ENCODE measurements around a stretch of chr2.

- RAMPAGE, long total RNA: no peak
- RRBS: no CpG with 5 or more reads among the region's 4 CpGs
Observed at GRCh38 chr2:54207617-54208496, 48.2 kb downstream of the TSPYL6 start.

GRCh38 chr2:54240473-54241089 is 15.4 kb downstream of the TSPYL6 start:
- RAMPAGE, long total RNA: no peak
- RRBS: no CpG with 5 or more reads among the region's 5 CpGs

DNA sequence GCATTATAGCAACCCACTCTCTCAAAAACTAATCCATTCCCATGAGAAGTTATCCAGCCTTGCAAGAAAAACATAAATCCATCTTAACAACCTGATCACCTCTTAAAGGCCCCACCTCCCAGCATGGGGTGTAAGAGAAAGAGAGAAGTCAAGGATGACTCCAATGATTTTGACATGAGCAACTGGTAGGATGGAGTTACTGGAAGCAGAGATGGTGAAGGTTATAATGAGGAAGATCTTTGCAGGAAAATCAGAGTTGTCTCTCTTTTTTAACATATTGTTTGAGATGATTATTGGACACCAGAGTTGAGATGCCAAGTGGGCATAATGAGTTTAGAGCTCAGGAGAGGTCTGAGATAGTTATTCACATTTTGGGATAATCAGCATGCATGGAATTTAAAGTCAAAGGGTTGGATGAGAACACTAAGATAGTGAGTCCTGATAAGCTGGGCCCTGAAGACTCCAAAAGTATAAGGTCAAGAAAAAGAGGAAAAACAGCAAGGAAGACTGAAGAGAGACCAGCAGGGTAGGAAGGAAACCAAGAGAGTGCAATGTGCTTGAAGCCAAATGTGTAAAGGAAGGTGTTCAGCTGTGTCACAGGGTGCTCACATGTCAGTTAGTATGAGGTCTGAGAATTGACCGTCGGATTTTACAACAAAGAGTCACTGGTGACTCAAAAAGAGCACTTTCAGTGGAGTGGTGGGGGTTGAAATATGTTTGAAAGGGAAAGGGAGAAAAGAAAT is 3.1 kb upstream of the TSPYL6 start:
- RAMPAGE, long total RNA: no peak
- RRBS: no CpG with 5 or more reads among the region's 2 CpGs

DNA sequence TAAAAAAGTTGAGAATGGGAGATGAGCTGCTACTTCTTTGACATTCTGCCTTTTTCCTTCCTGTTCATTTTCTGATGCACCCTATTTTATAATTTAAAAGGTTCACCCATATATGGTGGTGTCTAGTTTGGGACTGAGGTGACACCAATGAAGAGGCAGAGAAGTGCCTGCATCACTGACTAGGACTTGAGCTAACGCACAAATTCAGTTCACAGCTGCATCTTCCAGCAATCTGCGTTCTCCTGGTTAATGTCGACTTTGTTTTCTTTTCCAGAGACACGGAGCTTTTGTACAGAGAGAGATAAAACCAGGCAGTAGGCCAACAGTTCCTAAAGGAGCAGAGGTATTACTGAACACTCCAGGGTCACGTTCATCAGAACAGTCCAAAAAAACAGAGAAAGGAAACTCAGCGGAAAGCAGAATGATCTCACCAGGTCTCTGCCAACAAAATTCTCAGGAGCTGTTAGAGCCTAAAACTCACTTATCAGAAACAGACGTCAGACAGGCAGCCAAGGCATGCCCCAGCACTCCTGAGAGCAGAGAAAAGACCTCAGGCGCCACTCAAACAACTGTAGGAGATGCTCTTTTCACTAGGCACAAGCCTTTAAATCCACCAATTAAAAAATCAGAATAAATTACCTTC is 29.4 kb downstream of the C2orf73 start:
- RAMPAGE, long total RNA: no peak
- RRBS: no CpG with 5 or more reads among the region's 8 CpGs

DNA sequence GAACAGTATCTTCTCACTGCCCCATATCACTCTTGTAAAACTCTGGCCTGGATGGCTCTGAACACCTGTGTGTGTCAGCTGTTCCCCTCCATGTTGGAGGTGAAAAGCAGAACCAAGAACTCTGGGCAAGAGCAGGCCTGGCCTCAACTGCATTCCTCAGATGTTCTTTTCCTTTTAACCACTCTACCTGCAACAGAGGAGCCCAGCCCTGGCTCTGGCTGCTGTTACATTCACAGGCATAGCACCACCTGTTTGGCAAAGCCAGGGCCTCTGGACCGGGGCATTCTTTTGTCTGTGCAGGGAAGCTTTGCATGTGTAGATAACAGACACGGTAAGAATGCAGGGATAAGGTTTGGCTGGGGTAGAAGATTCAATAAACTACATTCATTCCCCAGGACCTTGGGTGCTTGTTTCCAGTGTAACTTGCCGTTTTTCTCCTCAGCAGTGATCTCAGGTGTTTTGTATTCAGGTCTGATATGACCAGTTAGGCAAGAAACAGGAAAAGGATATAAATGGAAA is 95.1 kb downstream of the SPTBN1 start:
- RAMPAGE, long total RNA: no peak
- RRBS: no CpG with 5 or more reads among the region's 3 CpGs

- RAMPAGE, long total RNA: no peak
- RRBS: no CpG with 5 or more reads among the region's 2 CpGs
Observed at GRCh38 chr2:54575122-54575448, 119.0 kb downstream of the SPTBN1 start.

DNA sequence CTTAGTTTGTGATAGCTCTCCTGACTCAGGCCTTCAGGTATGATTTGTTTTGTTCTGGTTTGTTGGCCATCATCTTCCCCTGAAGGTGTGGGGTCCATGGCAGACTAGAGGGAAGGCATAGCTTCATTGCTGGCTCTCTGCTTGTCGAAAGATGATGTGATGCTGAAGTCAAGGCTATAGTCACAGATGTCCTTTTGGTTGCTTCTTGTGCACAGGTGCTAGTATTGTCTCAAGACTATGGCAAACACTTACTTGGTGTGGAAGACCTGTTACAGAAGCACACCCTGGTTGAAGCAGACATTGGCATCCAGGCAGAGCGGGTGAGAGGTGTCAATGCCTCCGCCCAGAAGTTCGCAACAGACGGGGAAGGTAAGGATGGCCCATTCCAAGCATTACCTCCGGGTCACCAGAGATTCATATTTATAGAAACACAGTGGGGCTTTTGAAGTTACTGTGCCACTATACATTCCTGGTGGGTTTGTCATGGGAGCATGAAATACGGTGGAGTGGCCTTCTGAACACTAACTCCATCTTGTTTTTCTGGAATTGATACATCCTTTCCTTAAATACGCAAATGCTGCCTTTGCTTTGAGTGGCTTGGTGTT is 95.5 kb upstream of the EML6 start:
- RAMPAGE, long total RNA: no peak
- RRBS: no CpG with 5 or more reads among the region's 8 CpGs

- RAMPAGE, long total RNA: no peak
- RRBS: no CpG with 5 or more reads among the region's 2 CpGs
Observed at GRCh38 chr2:54671878-54672261, 51.6 kb upstream of the EML6 start.

- RAMPAGE, long total RNA: no peak
- RRBS: no CpG with 5 or more reads among the region's 8 CpGs
Observed at GRCh38 chr2:54960092-54960526, 90.1 kb downstream of the RTN4 start.

DNA sequence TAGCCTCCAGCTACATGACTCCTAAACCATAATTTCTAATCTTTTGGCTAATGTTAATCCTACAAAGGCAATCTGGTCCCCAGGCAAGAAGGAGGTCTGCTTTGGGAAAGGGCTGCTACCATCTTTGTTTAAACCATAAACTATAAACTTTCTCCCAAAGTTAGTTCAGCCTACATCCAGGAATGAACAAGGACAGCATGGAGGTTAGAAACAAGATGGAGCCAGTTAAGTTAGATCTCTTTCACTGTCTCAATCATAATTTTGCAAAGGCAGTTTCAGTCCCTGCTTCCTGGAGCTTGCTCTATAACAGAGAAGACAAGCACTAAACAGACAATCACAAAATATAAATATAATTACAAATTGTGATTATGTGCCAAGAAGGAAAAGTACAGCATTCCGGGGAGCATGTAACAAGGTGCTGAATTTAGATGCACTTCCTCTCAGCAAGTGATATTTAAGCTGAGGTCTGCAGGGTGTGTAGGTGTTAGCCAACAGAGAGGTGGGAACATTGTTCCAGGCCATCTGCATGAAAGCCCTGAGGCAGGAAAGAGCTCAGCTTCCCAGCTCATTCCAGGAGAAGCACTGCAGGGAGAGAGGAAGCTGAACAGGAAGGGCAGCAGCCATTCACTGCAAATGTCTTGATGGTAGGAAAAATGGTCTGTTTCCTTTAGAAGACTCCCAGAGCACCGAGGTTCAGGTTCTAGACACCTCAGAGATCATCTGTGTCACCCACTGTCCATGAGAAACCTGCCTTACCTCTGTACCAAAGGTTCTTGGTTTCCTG is 84.3 kb downstream of the RTN4 start:
- RAMPAGE, long total RNA: no peak
- RRBS: no CpG with 5 or more reads among the region's 2 CpGs

- RAMPAGE, long total RNA: no peak
- RRBS: no CpG with 5 or more reads among the region's 3 CpGs
Observed at GRCh38 chr2:55000360-55000791, 49.9 kb downstream of the RTN4 start.

- RAMPAGE, long total RNA: no peak
- RRBS: no CpG with 5 or more reads among the region's 3 CpGs
Observed at GRCh38 chr2:55013105-55013770, 37.0 kb downstream of the RTN4 start.

DNA sequence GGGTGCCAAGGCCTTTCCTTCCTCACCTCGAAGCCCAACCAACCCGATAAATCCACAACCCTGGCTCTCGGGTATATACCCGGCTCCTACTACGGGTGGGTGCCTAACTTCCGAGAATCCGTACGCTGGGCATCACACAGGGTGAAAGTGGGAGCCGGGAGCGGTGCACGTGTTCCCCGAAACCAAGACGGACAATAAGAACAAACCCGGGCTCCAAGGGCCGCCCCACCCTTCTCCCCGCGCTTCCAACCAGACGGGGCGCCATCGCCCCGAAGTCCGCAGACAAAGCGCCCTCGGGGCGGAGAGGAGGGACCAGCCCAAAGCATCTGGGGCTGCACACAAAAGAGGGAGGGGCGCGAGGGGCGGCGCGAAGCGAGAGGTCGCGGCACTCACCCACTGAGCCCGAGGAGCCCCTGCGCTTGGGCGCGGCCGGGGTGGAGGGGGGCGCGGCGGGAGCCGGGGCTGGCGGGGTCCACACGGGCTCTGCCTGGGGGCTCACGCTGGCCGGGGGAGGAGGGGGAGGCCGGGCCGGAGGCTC is 830 bp downstream of the RTN4 start:
- RAMPAGE, long total RNA: no peak
- RRBS: 1% methylated on average over 14 of the region's 48 CpGs

DNA sequence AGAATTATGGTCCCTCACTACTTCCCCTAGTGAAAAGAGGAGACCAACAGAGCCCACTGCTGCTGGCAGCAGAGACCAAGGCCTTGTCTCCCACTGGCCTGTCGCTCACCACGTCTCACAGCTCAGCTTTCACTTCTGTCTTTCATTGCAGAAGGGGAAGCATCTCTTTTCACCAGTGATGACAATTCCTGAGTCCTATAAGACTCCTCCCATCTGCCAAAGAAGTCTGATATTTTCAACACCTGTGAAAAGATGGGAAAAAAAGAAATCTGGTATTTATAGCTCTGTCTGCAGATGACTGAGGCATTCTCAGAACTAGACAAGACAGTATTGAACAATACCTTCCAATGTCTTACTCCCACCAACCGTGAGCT is 81.1 kb downstream of the CLHC1 start:
- RAMPAGE, long total RNA: no peak
- RRBS: no CpG with 5 or more reads among the region's 3 CpGs

GRCh38 chr2:55159263-55159676 is 72.8 kb downstream of the CLHC1 start:
- RAMPAGE, long total RNA: no peak
- RRBS: no CpG with 5 or more reads among the region's 3 CpGs

- RAMPAGE, long total RNA: no peak
- RRBS: no CpG with 5 or more reads among the region's 7 CpGs
Observed at GRCh38 chr2:55279997-55280642, 11.1 kb upstream of the MTIF2 start.

- RAMPAGE, long total RNA: no peak
- RRBS: no CpG with 5 or more reads among the region's 11 CpGs
Observed at GRCh38 chr2:55459585-55460229, 40.1 kb upstream of the CCDC88A start.

DNA sequence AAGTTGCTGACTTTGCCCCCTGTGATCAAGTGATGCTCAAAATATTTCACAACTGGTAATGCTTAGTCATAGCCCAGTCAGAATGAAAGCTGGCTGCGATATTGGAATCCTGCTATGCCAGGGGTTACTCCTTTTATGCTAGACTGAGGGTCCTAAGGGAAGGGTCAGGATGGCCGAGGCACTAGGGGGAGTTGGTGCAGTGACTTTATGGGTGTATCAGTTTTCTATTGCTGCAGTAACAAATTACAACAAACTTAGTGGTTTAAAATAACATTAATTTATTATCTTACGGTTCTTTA is 19.4 kb upstream of the CFAP36 start:
- RAMPAGE, long total RNA: no peak
- RRBS: no CpG with 5 or more reads among the region's 3 CpGs

DNA sequence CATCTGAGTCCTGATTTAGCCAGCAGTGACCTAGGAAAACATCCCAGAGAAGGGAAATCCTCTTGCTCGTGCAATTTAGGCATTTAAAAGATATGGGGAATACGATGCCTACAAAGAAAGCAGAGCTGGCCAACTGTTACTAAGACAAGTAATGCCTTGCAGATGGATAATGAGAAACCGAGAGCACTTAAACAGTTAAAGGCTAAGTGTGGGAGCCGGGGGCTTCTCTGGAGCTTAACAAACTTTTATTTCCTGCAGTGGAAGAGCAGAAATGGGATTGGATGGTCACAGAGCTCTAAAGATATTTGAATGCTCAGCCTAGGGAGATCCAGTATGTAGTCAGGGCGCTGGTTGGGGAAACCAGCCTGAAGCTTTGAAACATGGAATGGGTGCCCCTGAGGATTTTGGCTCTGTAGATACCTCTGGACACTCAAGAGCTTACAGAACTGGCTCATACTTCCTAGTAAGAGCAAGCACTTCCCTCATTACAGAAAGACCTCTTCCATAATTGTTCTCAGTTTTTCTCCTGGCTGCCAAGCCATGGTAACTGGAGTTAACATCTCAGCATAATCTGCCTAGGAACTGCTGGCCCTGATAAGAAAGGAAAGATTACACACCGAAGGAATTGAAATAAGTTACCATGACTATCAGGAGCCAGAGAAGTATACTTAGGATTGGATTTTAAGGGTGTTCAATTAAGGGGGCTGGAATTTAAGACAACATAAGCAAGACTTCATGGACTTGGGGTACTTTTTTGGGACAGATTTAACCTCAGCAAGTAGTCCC is 8.7 kb upstream of the PPP4R3B start:
- RAMPAGE, long total RNA: no peak
- RRBS: no CpG with 5 or more reads among the region's 6 CpGs

DNA sequence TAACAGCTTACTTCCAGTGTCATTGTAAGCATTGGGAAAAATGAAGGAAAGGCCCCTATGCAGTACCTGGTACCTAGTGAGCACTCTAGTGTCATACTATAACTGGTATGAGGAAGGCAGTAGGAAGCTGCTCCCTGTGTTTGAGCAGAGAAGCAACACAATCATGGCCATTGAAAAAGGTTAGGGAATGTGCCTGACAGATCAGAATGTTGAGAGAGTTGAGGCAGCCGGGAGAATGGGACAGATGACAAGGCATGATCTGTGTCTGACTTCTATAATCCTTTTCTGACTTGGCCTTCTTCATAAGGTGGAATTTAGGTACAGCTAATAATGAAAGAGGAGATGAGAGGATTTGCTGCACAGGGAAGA is 52.3 kb downstream of the CCDC85A start:
- RAMPAGE, long total RNA: no peak
- RRBS: no CpG with 5 or more reads among the region's 1 CpG

Measured in kidney epithelial cell (primary cell).